Cerebellum (tissue), 5 donors: ENCODE measurements around a stretch of chr9.

GRCh38 chr9:107011239-107012264 is 148.6 kb downstream of the ZNF462 start:
- PRO-cap, 3 experiments, result no peak in any of the 3 experiments
- RAMPAGE, long total RNA, result no peak

GRCh38 chr9:107135985-107136354 is 147.1 kb upstream of the RAD23B start:
- PRO-cap, 3 experiments, result no peak in any of the 3 experiments
- RAMPAGE, long total RNA, result no peak

DNA sequence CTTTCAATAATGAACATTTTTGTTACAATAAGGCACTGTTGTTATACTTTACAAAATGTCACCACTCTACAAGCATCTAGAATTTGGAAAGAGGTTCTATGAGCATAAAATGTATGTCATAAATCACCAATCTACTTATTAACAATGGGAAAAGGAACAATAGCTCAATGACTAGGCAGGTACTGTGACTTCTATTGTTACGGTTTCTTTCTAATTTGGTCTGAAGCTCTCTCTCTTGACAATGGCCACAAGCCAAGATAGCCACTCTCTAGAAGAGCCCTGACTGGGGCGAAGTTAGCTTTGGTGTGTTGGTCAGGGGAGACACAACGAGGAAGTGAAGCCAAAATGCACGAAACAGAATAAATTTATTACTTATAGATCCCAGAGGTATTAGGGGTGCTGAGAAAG is 9.5 kb upstream of the RAD23B start:
- PRO-cap, 3 experiments, result no peak in any of the 3 experiments
- RAMPAGE, long total RNA, result no peak

DNA sequence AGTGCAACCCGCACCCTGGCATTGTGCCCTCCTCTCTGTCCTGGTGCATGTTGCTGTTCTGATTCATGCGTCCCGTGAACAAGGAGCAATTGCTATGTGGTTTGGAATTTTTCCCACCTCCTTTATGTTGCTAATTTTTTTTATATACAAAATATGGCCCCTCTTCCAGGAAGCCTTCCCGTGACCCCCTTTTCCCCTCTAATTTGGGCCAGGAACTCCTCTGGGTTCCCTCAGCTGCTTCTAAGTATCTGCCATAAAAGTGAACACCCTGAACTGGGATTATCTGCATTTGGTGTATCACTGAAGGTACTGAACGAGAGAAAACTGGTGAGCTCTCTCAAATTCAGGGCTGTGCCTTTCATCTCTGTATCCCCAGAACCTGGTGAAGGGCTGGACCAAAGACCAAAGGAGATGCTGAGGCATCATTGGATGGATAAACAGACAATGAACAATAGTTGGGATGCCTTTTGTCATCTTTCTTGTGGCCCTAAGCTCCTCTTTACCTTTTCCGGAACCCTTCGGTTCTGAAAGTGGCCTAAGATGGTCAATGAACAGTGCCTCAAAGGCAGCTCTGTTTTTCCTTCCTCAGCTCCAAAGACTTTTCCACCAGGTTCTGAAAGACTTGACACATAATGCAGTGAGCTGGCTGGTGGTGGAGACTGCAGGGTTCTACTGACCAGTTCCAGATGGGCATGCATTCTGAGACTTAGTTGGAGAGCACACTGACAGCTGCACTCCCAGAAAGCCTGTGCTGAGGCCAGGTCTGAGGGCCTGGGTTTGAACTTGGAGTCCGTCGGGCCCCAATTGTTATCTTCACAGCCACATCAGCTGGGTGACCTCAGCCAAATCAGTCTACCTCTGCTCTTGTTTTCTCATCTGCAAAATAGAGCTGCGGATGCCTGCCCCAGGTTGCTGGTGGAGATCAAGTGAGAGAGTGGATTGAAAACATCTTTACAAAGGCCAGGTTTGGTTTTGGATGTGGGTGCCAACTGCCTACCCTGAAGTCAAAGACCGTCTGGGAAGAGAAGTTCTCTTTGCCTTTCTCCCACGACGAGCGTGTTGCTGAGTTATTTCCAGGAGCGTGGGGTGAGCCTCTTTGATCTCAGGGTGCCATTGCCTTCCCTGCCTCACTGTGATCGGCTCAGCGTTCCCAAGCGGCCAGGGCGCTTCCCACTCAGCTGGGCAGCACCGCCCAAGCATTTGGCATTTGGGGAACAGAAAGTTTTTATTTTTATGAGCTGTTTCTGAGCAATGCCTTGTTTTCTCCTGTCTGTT is 54.5 kb downstream of the RAD23B start:
- PRO-cap, 3 experiments, result no peak in any of the 3 experiments
- RAMPAGE, long total RNA, result no peak

DNA sequence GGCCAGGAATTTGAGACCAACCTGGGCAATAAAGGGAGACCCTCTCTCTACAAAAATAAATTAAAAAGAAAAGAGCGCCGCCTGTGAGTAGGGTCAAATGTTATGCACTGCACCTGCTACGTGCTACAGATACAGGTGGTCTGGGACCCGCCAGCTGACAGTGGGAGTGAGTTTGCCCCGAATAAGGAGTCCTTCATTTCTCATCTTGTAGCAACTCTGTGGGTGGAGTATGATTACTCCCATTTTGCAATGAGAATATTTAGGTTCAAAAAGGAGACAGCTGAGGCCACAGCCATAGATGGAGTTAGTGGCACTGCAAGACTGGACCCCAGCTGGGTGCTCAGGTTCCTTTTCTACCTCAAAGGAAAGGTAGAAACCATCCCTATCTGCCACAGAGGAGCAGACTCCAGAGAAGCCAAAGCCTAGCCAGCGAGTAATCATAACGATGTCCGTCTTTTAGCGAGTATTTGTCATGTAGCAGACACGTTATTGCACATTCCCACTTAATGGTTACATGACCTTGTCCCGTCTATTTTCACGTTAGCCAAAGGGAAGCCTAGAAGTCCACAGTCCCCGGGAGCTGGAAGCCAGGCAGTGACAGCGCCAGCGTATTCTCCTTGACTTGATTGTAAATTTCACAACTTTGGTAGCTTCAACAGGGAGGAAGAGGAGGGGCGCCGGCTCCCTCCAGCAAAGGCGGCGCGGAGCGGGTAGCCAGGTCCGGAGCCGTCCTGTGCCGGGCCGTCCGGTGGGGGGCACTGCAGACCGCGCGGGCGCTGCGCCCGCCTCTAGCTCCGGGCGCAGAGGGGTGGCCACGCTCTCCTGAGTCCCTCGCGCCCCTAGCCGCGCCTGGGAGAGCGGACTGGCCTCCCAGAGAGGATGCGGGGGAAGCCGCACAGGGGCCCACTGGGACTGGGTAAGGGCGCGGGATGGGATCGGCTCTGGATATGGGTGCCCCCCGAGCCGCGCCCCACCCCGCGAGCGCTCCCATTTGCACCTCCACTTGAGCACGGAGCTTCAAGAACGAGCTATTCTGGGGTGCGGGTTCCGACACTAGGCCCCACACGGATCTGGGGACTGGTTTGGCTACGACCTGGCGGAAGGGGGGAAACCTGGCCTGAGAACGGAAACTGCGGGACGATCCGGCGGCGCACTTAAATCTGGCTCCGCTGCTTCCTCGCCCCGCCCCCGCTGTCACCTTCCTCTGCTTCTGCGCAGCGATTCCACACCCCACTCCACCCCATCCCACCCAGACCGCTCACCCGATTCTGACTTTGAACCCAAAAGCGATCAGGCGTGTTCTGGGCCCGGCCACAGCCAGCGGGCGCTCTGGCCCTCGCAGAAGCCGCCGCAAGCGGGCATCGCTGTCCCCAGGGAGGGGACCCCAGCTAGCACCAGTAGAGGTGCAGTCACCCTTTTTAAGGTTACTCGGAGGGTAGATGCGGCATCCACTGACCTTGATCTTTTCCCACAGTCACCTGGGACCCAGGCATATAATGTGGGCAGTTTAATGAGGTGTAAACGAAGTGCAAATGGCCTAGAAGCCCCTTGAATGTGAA is 24.0 kb downstream of the KLF4 start:
- PRO-cap, 3 experiments, result peak in 1 of 3 experiments; most common minus-strand start position 1,132 of the sequence (in 1)
- RAMPAGE, long total RNA, result no peak

DNA sequence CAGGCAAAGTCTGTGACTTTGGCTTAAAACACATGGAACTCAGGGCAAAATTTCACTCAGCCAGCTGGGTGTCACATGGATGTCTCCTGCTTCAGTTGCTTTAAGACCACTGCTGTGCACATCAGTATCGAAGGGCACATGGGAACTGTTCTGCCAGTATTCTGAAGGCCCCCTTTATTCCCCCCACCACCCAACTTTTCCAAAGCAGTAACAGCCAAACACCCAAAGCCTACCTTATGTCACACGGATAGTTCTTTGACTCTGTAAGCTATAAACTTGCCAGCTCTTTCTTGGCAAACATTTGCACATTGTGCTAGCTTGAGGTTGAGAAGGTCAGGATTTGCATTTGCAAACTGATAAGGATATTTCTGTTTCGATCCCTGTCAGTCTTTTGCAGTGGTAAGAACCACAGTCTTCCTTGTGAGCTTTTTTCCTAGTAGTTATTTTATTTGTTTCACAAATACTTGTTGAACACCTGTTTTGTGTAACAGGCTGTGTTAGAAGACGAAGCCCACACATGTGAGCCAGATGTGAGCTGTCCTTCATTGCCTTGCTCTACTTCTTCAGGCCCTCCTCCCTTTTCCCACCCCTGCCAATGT is 326.8 kb upstream of the KLF4 start:
- PRO-cap, 3 experiments, result no peak in any of the 3 experiments
- RAMPAGE, long total RNA, result no peak

DNA sequence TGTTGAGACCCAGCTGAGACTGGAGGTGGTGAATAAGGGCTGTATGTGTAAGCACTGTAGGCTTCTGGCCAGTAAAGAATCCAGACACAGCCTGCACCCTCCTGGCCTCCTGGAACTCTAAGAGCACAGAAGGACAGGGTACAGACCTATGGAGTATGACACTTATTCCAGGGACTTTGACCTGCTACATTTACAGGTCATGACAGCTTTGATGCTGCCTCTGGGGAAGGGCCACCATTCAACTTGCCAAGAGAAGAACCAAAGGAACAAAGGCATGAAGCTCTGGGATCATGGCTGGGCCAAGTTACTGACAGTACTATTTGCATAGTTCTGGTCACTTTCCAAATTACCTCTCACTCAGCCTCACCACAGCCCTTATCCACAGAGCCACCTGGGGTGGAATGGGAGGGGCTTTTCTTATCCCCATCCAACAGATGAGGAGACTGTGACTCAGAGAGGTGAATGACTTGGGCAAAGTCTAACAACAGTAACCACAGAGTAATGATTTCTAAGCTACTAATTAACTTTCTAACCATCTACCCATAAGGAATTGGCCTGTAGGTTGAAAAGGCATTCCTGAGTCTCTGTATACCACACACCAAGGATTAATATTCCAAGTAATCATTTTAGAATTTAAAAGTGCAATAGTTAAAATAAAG is 604.5 kb upstream of the KLF4 start:
- PRO-cap, 3 experiments, result no peak in any of the 3 experiments
- RAMPAGE, long total RNA, result no peak

GRCh38 chr9:108142498-108143235 is 653.1 kb upstream of the KLF4 start:
- PRO-cap, 3 experiments, result no peak in any of the 3 experiments
- RAMPAGE, long total RNA, result no peak

DNA sequence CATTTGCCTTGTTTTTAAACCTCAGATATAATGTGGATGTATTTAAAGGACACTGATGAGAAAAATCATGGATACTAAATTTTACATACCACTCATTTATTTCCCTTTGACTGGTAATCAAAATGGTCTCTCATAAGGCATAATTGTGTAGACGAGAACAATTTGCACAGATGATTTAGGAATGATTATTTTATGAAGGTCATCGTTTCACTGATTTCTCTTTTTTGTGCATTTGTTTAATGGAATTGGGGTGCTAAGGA is 633.9 kb downstream of the ACTL7B start:
- PRO-cap, 3 experiments, result no peak in any of the 3 experiments
- RAMPAGE, long total RNA, result no peak

- PRO-cap, 3 experiments, result no peak in any of the 3 experiments
- RAMPAGE, long total RNA, result no peak
Measured at GRCh38 chr9:108467663-108468046, 388.1 kb downstream of the ACTL7B start.

DNA sequence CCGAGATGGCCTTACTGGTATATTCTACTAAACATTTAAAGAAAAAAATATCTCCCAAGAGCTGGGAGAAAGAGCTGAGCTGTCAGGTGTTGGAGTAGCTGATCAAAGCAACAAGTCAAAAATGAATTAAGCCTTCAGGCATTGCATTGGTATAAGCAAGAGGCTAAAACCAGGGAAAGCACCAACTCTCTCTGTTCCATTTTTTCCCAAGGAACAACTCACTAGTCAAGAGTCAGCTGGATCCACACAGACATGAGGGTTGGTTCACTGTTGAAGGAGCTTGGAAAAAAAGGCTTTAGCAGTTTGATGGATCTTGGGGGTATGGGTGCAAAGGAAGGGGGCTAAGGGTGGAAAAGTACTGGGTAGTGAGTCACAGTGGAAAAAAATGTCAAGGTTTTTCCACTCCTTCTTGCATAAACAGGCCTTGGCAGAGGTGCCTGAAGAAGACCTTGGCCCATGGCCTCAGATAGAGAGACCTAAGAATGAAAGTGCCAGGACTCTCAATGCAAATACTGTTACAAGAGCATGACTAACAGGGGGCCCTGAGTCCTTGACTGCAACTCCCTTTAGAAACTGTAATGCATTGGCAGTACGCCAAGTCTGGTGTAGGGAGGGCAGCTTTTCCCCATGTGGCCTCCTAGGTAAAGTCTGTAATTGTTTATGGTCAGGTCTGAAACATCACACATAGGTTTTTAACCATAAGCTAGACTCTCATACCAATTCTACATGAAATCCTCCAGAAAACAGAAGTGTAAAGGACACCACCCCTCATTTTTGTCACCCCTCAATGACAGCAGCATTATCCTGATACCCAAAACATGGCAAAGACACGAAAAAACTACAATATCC is 23.7 kb downstream of the ACTL7A start:
- PRO-cap, 3 experiments, result no peak in any of the 3 experiments
- RAMPAGE, long total RNA, result no peak

DNA sequence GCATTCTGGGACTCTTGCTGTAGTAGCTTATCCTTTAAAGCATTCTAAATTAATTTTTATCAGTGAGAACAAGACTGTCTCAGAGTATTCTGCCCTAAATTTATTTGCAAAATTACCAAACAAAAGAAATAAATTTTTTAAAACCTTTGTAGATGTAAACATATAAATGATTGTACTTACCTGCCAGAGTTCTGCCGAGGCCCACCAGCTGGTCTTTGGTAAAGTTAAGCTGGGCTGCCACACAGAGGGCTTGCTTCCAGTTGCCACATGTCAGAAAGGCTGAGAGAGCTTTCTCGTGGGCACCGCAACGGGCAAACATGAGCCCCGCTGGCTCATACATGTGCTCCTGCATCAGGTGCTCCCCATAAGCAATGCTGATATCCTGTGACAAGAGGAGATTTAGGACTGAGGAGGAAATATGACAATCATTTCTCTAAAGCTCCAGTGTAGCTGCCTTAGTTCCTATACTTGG is 29.0 kb downstream of the ACTL7A start:
- PRO-cap, 3 experiments, result no peak in any of the 3 experiments
- RAMPAGE, long total RNA, result no peak

GRCh38 chr9:109019321-109020418 is 6.4 kb upstream of the CTNNAL1 start:
- PRO-cap, 3 experiments, result no peak in any of the 3 experiments
- RAMPAGE, long total RNA, result no peak

DNA sequence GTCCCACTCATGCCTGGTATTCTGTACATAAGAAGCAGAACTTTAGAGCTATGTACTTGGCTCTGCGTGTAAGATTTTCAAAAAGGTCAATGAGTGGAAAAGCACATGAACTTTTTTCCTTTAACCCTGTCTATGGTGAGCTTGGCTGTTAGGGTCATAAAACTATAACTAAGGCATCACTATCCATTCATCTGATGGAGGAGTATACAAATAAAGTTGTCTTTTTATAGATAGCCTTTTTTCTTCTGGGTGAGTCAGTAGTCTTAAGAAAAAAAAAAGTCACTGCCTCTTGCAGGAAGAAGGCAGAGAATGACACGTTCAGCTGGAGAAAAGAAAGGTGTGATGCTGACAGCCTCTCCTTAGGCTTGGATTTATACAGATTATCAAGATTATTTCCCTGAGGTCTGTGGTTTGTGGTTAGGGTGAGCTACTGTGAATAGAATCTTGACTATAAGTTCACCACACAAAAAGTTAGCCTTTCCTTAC is 23.0 kb downstream of the EPB41L4B start:
- PRO-cap, 3 experiments, result no peak in any of the 3 experiments
- RAMPAGE, long total RNA, result no peak

DNA sequence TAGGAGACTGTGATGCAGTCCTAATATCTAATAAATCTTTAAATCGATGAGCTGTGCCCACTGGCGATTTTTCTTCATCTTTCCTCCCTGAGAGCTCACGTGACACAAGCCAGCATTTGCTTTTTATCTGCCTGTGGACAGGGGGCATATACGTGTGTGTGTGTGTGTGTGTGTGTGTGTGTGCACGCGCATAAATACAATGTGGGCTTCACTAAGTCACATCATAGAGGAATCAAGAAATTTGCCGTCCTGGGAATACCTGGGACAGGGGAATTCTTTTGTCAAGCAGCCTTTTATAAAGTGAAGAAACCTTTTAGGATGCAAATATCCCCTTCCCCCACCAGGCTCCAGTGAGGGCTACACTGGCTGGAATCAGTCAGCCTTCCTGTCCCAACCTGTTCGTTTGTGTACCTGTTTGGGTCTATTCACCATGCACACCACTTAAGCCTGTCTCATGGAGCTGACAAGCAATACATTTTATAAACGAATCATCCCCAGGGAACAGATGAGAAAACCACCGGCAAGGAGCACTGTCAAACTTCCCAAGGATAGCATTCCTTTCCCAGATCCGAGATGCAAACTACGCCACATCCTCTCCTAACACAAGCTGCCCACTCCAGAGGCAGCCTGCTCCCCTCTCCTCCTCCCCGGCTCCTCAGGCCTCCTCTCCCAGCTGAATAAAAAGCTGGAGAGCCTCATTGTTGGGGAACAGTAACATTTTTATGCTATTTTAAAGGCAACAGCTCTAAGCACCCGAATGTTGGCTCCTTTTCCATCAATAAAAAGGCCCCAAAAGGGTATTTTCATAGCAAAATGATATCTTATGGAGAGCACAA is 2.6 kb downstream of the EPB41L4B start:
- PRO-cap, 3 experiments, result no peak in any of the 3 experiments
- RAMPAGE, long total RNA, result no peak

GRCh38 chr9:109319882-109320803 is 716 bp downstream of the EPB41L4B start:
- PRO-cap, 3 experiments, result no peak in any of the 3 experiments
- RAMPAGE, long total RNA, result no peak

DNA sequence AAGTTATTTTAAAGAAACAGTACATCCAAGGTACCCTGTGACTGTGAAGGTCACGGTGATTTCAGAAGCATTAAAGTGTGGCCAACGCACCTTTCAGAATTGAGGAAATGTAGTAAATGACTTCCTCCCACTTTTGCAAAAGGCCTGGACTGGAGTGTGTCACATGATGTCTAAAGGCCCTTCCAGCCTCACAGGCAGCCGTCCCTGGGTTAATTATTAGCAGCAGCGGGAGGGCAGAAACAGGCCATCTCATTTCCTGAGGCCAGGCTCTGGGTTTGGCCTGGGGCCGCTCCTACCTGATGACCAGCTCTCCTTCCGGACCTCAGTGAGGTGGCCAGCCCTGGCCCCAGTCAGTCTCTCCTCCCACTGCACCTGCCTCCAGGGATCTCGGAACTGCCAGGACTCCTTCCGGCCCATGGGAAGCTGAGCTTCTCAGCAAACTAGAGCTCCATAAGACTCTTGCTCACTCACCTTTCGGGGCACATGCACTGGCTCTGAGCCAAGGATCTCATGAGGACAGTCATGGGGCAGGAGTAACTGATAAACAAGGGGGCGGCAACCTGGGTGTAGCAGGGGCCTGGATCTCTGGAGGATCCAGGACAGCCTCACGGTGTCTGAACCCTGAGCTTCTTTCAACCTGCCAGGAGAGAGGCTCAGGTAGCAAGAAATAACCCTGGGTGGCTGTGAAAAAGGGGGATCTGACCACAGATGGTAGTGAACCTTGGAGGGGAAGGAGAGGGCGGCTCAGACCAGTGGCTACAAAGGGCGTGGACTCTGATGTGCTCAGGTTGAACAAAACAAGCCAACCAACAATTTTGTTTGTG is 20.5 kb downstream of the PTPN3 start:
- PRO-cap, 3 experiments, result no peak in any of the 3 experiments
- RAMPAGE, long total RNA, result no peak

GRCh38 chr9:109705401-109705938 is 74.5 kb upstream of the PALM2AKAP2 start:
- PRO-cap, 3 experiments, result no peak in any of the 3 experiments
- RAMPAGE, long total RNA, result no peak

DNA sequence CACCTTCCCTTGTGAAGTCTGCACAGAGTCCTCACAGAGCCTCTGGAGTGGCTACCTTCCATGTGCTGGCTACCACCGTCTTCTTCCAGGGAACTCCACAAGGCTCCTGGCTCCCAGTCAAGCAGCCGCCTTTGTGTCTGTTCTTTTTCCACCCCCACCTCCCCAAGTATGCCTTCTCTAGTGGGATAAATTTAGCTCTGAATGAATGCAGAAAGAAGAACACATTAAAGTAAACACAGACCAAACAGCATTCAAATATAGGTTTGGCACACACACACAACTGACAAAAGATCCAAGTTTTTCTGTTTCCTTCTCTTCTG is 7.8 kb upstream of the PALM2AKAP2 start:
- PRO-cap, 3 experiments, result no peak in any of the 3 experiments
- RAMPAGE, long total RNA, result no peak

DNA sequence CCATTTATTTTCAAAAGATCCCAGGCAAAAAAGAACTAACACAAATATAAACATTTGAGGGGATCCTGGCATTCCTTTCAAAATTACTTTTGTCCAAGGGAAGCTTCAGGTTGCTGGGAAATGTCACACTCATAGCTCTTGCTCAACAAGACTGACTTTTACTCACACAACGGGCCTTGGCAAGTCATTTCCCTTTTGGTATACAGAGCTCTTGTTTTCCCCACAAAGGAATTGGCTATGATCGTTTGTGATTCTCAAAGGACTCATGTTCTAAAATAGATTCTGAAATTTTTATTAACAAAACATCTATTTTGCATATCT is 4.5 kb upstream of the PALM2AKAP2 start:
- PRO-cap, 3 experiments, result no peak in any of the 3 experiments
- RAMPAGE, long total RNA, result no peak